Keratinocyte (primary cell): Measurements from ENCODE around the genes GK2 and BMP3.

DNA sequence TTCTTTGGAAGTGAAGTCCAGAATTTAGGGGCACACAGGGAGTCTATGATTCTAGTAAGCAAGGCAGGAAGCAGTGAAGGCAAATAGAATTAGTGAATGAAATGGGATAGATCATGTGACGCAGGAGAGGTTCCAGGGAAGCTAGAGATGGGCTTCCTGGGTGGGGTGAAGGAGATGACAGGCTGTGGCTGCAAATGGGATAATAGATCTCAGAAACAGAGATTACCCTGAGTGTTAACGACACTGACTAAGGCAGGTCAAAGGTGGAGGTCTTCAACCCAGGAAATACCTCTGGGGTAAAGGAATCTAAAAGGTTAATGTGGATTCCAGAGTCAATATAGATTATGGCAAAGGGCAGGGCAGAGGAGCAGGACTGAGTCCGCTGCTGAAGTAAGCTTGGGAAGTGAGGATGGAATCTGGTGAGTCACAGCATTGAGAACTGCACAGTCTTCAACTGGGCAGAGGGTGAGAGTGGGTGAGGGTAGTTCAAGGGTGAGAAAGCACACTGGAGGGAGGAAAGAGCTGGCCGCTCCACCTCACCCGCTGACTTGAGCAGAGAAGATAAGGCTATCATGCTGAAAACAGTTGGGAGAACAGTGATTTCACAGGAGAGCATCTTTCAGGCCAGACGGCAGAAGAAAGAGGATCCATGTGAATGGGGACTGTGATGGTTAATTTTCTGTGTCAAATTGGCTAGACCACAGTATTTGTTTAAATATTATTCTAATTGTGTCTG, 70.9 kb downstream of the ANXA3 start:
CAGE:
- cytosol, long polyA minus RNA = no peak
- cytosol, long polyA plus RNA = no peak
- long polyA plus RNA = no peak
- nucleus, long polyA minus RNA = no peak
- nucleus, long polyA plus RNA = no peak

DNA sequence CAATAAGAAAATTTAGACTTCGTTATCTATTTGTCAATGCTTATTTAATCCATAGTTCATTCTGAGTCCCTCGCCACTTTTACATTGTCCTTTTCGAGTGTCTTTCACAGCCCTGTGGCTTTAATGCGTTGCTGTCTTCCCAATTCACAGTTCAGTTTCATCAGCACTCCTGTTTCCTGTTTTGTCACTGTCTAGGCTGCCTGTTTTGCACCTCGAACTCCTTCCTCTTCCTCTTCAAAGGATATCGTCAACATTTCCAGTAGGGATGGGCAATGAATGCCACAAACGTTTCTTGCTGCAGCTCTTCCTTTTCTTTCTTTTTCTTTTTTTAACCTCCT, 105.3 kb downstream of the ANXA3 start:
CAGE:
- cytosol, long polyA minus RNA = no peak
- cytosol, long polyA plus RNA = no peak
- long polyA plus RNA = no peak
- nucleus, long polyA minus RNA = no peak
- nucleus, long polyA plus RNA = no peak

CAGE:
- cytosol, long polyA minus RNA = no peak
- cytosol, long polyA plus RNA = no peak
- long polyA plus RNA = no peak
- nucleus, long polyA minus RNA = no peak
- nucleus, long polyA plus RNA = no peak
These were observed 66.0 kb downstream of the PAQR3 start for GRCh38 chr4:78873100-78873683.

DNA sequence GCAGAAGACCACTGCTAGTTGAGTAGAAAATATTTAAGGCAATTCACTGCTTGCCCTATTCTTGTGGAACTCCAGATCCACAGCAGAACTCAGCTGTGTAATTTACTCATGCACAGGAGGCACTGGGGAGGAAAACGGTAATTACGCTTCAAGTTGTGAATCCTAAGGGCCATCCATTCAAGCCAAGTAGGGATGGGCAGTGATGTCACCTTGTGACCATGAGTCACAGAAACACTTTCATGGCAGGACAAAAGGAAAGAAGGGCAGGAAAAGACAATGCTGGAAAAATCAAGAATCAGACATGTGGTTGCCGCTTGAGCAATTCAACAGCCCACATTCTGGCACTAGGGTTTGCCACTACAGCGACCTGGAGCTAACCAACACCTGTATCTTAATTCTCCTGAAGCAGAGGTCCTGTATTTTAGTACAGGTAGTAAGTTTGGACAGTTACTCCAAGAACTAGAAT, 1.4 kb downstream of the PAQR3 start:
CAGE:
- cytosol, long polyA minus RNA = no peak
- cytosol, long polyA plus RNA = no peak
- long polyA plus RNA = no peak
- nucleus, long polyA minus RNA = no peak
- nucleus, long polyA plus RNA = no peak

CAGE:
- cytosol, long polyA minus RNA = no peak
- cytosol, long polyA plus RNA = no peak
- long polyA plus RNA = no peak
- nucleus, long polyA minus RNA = no peak
- nucleus, long polyA plus RNA = no peak
These were observed 430 bp upstream of the PAQR3 start for GRCh38 chr4:78939769-78939967.

GRCh38 chr4:78971228-78971889, 32.1 kb upstream of the PAQR3 start:
CAGE:
- cytosol, long polyA minus RNA = no peak
- cytosol, long polyA plus RNA = no peak
- long polyA plus RNA = no peak
- nucleus, long polyA minus RNA = no peak
- nucleus, long polyA plus RNA = no peak

GRCh38 chr4:79408126-79408559, at the start of gene GK2:
GK2 (minus strand) TSS chr4:79408228.
CAGE:
- cytosol, long polyA minus RNA = no peak
- cytosol, long polyA plus RNA = no peak
- long polyA plus RNA = no peak
- nucleus, long polyA minus RNA = no peak
- nucleus, long polyA plus RNA = no peak

CAGE:
- cytosol, long polyA minus RNA = no peak
- cytosol, long polyA plus RNA = no peak
- long polyA plus RNA = no peak
- nucleus, long polyA minus RNA = no peak
- nucleus, long polyA plus RNA = no peak
These were observed 274.3 kb upstream of the GK2 start for GRCh38 chr4:79682327-79682643.

GRCh38 chr4:79827178-79827616, 245.8 kb downstream of the ANTXR2 start:
CAGE:
- cytosol, long polyA minus RNA = no peak
- cytosol, long polyA plus RNA = no peak
- long polyA plus RNA = no peak
- nucleus, long polyA minus RNA = no peak
- nucleus, long polyA plus RNA = no peak

DNA sequence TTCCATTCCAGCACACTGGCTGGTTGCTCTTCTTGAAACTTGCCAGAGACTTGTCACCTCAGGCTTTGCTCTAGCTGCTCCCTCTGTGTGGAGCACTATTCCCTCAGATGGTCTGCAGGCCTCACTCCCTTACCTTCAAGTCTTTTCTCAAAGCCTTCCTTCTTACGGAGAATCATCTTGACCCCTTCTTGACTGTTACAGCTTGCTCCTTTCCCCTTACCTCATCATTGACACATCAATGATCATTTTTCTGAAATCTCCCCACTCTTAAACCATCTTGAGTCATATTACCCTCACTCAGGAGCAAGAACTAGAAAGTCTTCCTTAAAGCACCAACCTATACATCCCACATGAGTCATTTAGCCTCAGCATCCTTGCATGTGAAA, 55.8 kb downstream of the ANTXR2 start:
CAGE:
- cytosol, long polyA minus RNA = no peak
- cytosol, long polyA plus RNA = no peak
- long polyA plus RNA = no peak
- nucleus, long polyA minus RNA = no peak
- nucleus, long polyA plus RNA = no peak

DNA sequence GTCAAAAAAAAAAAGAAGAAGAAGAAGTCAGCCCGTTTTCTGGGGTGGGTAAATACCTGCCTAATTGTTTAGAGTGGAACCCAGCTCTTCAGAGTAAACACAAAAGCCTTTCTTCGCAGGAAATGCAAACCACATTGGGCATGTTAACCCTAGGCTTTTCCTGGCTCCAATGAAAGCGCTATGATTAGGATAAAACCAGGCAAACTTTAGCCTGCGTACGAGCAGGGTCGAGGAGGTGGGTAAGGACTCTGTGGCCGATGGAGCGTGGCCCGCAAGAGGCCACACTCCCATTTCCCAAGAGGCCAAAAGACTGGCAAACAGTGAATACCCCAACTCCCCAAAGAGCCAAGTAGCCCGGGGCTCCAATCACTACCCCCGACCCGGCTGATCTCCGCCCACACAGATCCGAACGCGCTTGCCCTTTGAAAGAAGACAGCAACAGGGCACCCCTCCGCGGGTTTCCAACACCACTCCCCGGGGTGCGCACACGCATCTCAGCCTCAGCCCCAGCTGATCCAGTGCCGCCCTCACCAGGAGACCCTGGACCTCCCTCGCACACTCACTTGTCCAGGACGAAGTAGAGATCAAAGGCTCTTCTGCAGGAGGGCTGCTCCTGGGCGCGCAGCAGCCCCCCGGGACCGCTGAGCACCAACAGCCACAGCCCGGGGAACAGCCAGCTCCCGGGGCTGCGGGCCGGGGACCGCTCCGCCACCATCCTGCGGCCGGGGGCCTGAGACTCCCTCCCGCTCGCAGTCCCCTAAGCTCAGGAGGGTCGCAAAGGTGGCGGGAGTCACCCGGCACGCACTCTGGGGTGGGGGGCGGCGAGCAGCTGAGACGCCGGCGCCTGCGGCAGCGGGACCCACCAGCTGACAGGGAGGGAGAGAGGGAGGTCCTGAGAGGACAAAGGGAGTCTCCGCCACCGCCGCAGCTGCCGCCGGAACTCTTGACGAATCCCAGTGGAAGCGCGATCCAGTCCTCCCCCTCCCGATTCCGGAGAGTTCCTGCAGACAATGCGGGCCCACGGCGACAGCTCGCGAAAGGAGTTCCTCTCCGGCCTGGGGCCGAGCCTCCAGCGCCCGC, 843 bp downstream of the ANTXR2 start:
CAGE:
- cytosol, long polyA minus RNA = no peak
- cytosol, long polyA plus RNA = no peak
- long polyA plus RNA = start-site peak on the minus strand centred at position 924 of the sequence, 127 bp wide, 194 and 44 reads in 2 replicates
- nucleus, long polyA minus RNA = start-site peak on the minus strand centred at position 885 of the sequence, 35 bp wide, 68 reads
- nucleus, long polyA plus RNA = start-site peak on the minus strand centred at position 913 of the sequence, 91 bp wide, 230 and 179 reads in 2 replicates

CAGE:
- cytosol, long polyA minus RNA = no peak
- cytosol, long polyA plus RNA = no peak
- long polyA plus RNA = no peak
- nucleus, long polyA minus RNA = no peak
- nucleus, long polyA plus RNA = no peak
These were observed at the start of gene BMP3 for GRCh38 chr4:81030467-81031509. BMP3 (plus strand) TSS chr4:81030708.

GRCh38 chr4:81195779-81196067, 19.3 kb downstream of the PRKG2 start:
CAGE:
- cytosol, long polyA minus RNA = no peak
- cytosol, long polyA plus RNA = no peak
- long polyA plus RNA = no peak
- nucleus, long polyA minus RNA = no peak
- nucleus, long polyA plus RNA = no peak

CAGE:
- cytosol, long polyA minus RNA = no peak
- cytosol, long polyA plus RNA = no peak
- long polyA plus RNA = no peak
- nucleus, long polyA minus RNA = no peak
- nucleus, long polyA plus RNA = no peak
These were observed 30.9 kb upstream of the RASGEF1B start for GRCh38 chr4:81502602-81502934.

DNA sequence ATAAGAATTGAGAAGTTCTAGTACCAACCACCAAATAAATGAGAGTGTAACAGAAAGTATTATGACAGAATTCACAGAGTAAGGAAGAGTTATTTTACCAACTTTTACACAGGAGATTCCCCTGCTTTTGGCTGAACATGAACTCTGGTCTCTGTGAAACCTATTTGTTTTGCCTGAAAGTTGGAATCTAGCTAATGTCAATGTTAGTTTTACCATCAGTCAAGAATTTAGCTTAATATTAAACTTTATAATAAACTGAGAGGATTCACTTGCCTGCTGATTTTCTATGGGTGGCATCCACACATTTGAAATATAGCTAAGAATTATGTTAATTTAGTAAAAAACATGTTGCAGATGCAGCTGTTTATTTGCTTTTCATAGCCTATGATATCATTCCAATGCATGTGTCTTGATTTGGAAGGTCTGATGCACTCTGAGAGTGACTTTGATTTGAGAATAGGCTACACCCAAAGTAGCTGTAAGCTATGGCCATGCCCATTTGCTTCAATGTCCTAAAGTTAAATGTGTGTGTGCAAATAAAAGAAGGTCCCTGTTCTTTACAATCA, 150.9 kb upstream of the RASGEF1B start:
CAGE:
- cytosol, long polyA minus RNA = no peak
- cytosol, long polyA plus RNA = no peak
- long polyA plus RNA = no peak
- nucleus, long polyA minus RNA = no peak
- nucleus, long polyA plus RNA = no peak

CAGE:
- cytosol, long polyA minus RNA = no peak
- cytosol, long polyA plus RNA = no peak
- long polyA plus RNA = no peak
- nucleus, long polyA minus RNA = no peak
- nucleus, long polyA plus RNA = no peak
These were observed 156.8 kb upstream of the RASGEF1B start for GRCh38 chr4:81628477-81628948.

CAGE:
- cytosol, long polyA minus RNA = no peak
- cytosol, long polyA plus RNA = no peak
- long polyA plus RNA = no peak
- nucleus, long polyA minus RNA = no peak
- nucleus, long polyA plus RNA = no peak
These were observed 209.2 kb upstream of the RASGEF1B start for GRCh38 chr4:81680853-81681346.

GRCh38 chr4:81724882-81725379, 253.2 kb upstream of the RASGEF1B start:
CAGE:
- cytosol, long polyA minus RNA = no peak
- cytosol, long polyA plus RNA = no peak
- long polyA plus RNA = no peak
- nucleus, long polyA minus RNA = no peak
- nucleus, long polyA plus RNA = no peak

GRCh38 chr4:82223668-82224232, 150.0 kb downstream of the HNRNPD start:
CAGE:
- cytosol, long polyA minus RNA = no peak
- cytosol, long polyA plus RNA = no peak
- long polyA plus RNA = no peak
- nucleus, long polyA minus RNA = no peak
- nucleus, long polyA plus RNA = no peak

DNA sequence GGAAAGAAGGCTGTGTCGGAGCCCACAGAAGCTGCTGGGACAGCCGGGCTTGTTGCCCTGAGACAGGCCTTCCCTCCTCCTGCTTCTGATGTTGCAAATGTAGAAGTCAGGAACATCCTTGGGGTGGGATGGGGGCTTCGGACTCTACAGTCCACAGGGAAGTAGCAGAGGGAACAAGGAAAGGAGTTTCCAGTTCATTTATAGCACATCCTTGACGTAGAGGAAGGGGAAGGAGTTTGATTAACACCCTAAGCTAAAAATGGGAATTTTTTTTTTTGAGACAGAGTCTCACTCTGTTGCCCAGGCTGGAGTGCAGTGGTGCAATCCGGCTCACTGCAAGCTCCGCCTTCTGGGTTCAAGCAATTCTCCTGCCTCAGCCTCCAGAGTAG, 64.7 kb upstream of the TMEM150C start:
CAGE:
- cytosol, long polyA minus RNA = no peak
- cytosol, long polyA plus RNA = no peak
- long polyA plus RNA = no peak
- nucleus, long polyA minus RNA = no peak
- nucleus, long polyA plus RNA = no peak